Hematopoietic multipotent progenitor cell (in vitro differentiated cells): ENCODE measurements around the genes PRR19, CXCL17, CEACAM1 and SRRM5.

DNA sequence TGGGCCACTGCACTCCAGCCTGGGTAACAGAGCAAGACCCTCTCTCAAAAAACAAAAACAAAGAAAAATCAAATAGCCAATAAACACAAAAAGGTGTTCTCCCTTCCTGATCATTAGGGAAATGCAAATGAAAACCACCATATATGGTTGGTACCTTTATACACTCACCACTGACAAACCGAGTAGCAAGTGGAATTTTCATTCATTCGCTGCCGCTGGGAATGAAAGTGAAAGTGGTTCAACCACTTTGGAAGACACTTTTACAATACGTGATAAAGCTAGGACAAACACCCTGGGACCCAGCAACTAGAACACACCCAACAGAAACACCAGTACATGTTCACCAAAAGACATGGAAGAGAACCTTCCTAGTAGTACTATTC is 21.0 kb downstream of the GRIK5 start:
- CAGE, long polyA plus RNA, result no peak

DNA sequence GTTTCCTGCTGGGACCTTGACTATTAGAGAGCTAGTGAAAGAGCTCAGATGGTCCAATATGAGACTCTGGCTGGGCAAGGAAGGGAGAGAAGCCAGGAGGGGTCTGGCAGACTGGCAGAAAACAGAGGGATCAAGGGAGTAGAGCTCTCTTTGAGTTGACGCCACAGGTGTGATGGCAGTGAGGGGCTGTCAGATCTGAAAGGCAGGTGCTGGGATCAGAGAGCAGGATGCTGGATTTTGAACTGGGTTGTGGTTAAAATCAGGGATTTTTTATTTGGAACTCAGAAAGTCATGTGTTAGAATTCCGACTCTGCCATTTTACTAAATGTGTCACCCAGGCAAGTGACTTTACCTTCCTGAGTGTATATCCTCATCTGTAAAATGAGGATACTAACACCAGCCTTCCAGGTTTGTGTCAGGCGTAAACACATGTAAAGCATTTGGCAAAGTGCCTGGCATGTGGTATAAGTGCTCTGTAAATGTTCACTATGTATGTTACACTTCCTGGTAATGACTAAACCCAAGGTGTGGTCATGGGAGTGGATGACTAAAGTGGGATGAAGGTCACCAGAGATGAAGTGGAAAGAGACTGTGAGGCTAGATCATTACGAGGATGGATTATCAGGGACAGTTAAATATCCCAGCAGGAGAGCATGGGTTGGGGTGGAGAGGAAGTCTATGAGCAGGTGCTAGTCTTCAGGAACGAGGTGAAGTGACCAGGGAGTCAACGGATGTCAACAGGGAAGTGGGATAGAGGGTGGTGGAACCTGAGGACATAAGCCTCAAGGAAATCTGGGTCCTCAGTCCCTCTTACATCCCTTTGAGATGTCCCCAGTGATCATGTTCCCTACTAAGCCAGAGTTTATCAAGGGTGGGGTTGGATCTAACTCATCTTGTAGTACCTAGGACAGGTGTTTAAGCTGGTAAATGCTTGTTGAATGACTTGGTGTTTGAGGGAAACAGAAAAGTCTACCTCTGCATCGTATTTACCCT is 25.6 kb downstream of the DEDD2 start:
- CAGE, long polyA plus RNA, result no peak

- CAGE, long polyA plus RNA, result no peak
Observed at GRCh38 chr19:42283963-42284139, 14.8 kb downstream of the CIC start.

- CAGE, long polyA plus RNA, result start-site peak on the plus strand at chr19:42291138-42291419, 14 reads; start-site peak on the plus strand at chr19:42291621-42291732, 15 reads
Observed at GRCh38 chr19:42291114-42291871, 10.6 kb upstream of the PRR19 start.

DNA sequence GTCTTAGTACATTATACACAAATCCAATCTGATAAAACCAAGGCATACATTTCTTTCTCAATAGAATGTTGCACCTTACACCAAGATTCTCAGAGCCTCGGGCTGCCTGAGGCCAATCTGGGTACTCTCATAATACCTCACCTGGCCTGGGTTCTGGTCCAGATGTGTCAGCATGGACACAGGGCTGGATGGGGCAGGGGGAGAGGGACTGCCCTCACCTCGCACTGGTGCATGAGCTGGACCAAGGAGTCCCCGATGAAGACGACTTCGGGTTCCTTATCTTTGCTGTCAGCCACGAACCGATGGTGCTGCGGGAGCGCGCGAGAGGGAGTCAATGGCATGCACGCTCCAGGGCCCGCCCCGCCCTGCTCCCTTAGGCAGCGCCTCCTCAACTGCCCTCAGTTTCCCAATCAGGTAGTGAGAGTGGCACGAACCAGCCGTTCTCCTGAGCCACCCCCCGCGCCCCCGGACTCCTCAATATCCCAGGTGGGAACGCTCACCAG is at the start of gene PRR19:
Gene PRR19 (plus strand): TSS at position 401 of the 503 bp plus-strand sequence.
- CAGE, long polyA plus RNA, result no peak

DNA sequence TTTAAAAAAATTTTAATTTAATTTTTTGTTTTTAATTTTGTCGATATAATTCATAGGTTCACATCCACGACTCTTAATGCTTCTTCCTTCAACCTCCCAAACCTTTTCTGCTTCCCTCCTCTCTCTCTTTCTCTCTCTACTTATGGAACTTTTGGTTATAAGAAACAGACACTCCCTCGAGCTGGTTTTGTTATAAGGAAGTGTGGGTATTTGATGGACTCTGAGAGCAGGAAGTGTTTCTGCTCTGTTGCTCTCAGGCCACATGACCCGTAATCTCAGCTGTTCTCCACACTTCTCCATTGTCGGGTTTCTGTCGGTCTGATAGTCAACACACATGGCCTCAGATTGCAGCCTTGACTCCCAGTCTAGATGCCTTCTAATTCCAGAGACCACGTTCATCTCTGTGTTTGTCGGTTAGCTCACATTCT is 26.5 kb downstream of the CNFN start:
- CAGE, long polyA plus RNA, result no peak

DNA sequence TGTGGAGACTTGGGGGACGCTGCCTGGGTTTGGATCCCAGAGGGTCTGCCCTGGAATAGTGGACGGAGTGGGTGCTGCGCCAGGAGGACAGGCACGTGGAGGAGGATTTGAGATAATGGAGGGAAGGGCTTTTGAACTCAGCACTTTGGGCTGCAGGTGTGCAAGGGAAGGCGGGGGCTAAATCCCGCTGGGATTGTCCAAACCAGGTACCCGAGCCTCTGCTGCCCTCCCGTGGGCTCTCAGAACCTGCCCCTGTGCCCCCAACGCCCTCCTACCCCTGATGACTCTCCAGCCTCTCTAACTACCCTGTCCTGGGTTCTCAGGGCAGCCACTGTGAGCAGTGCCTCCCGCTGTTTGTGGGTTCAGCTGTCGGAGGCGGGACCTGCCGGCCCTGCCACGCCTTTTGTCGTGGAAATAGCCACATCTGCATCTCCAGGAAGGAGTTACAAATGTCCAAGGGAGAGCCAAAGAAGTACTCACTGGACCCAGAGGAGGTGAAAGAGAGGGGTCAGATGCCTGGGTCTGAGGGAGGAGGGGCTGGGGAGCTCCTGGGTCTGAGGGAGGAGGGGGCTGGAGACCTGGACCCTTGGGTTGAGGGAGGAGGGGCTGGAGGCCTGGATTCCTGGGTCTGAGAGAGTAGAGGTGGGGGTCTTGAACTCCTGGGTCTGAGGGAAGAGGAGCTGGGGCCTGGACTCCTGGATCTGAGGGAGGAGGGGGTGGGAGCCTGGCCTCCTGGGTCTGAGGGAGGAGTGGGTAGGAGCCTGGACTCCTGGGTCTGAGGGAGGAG is 20.0 kb downstream of the CNFN start:
- CAGE, long polyA plus RNA, result no peak

GRCh38 chr19:42386836-42387729 is 3.0 kb downstream of the CNFN start:
- CAGE, long polyA plus RNA, result no peak

- CAGE, long polyA plus RNA, result no peak
Observed at GRCh38 chr19:42401851-42402289, 11.8 kb upstream of the CNFN start.

DNA sequence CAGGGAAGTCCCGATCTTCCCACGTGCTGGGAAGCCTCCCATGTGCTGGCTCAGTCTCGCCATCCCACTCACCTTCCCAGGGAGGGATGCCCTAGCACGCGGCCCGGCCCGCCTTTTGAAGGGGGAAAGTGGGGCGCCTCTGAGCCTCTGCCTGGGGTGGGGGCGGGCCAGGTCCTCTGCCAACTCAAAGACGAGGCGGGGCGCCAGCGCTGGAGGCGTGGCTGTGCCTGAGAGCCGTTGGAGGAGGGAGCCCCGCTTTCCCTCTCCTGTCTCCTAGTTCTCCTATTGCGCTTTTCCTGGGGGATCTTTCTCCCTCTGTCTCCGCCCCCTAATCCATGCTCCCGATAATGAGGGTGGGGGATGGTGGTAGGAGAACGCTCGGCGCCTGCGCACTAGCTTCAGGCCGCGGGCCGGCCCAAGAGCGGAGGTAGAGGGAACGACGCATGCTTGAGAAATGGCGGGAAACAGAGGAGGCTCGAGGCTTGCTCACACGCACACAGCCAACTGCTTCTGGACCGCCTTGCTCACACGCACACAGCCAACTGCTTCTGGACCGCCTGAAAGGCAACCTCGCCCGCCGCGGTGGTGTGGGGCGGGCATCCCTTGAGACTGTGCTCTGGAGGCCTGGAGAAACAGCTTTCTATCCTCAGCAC is 3.2 kb downstream of the LIPE start:
- CAGE, long polyA plus RNA, result no peak

DNA sequence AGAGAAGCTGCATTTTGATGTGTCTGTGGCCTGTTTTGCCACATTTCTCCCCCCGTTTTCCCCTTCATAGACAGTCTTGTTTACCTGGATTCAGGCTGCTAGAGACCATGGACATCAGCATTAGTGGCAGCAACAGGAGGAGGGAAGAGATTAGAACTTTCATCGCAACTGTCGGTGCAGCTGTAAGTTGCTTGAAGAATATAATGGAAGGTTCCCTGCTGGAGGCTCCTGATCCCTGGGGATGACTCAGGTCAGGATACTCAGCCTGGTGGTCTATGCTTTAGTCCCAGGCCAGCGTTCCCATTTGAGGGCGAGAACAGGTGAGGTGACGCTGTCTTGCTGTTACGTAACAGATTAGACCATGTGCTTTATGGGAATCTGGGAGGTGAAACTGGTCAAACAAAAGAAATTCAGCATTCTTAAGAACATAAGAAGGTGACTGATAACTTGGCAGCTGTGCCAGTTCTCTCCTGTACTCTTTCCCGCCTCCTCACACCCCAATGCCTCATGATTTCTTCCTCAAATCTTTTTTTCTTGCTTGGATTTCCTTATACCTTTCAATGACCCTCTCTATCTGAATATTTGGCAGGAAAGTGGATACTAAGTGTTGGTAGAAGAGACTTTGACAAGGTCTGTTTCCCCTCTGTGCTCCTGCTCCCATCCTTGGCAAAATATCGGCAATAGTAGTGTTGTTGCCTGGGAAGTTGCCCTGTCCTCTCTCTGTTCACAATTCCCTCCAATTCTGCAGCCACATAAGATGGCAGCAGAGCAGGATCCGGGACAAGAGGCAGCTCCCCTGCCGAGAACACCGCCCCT is at the start of gene CXCL17:
Gene CXCL17 (minus strand): TSS at position 277 of the 816 bp plus-strand sequence.
- CAGE, long polyA plus RNA, result no peak

GRCh38 chr19:42455533-42456323 is 13.0 kb upstream of the CXCL17 start:
- CAGE, long polyA plus RNA, result no peak

DNA sequence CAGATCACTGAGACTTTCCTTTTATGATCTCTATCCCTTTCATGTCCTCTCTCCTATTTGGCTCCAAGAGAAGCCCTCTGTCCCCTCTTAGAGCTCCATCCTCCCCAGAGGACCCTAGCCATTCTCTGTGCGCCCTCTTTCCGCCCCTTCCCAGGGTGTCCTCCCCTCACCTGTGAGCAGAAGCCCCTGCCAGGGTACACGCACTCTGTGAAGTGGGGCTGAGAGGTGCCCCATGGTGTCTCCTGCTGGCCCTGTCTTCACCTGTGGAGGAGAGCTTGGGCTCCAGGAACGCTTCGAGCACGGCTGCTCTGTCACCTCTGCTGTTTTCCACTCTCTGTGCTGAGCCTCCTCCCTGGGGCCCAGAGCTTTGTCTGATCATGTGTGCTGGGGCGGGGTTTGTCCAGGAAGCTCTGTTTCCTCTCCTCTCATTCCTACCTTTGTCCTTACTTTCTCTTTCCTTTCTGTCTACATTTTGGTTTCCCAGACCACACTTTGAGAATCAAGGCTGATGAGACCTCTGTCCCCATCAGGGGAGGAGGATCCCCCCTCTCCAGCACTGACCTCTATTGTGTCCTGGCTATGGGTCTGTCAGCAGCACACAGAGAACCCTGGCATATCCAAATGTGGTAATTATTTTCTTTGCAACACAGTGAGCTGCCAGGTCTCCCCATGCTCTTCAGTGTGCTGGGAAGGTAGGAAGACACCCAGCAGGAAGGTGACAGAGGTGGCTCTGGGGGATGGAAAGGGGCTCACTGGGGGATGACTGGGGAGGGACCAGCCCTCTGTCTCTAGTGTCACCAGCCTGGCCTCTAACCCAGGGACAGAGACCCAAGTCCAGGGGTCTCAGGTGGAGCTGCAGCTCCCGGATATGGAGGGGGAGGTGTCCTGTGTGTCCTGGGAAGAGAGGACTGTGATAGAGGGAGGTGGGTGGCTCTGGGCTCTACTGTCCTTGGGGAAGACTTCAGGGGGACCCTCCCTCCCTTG is at the start of gene CEACAM1:
Gene CEACAM1 (minus strand): TSS at position 341 of the 984 bp plus-strand sequence.
- CAGE, long polyA plus RNA, result start-site peak on the minus strand centred at position 330 of the sequence, 28 bp wide, 173 reads

GRCh38 chr19:43502037-43502419 is 2.5 kb downstream of the PHLDB3 start:
- CAGE, long polyA plus RNA, result no peak

DNA sequence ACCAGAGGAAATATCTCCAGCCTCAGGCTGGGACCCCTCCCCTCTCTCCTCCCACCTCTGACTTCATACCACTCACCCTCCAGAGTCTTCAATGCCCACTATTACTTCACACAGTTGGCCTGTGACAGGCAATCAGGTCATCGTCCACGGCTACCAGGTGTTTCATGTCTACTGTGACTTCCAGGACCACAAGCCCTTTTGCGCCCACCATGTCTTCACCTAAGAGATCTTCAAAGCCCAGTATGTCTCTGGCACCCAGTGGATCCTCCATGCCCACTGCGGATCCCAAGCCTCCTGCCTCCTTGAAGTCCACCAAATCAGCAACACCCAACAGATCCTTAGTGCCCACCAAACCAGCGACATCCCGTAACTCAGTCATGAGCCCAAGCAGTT is at the start of gene SRRM5:
Gene SRRM5 (plus strand): TSS at position 176 of the 393 bp plus-strand sequence.
- CAGE, long polyA plus RNA, result no peak

- CAGE, long polyA plus RNA, result no peak
Observed at GRCh38 chr19:43711025-43711398, 4.9 kb upstream of the IRGC start.

GRCh38 chr19:43747298-43748102 is 7.3 kb downstream of the SMG9 start:
- CAGE, long polyA plus RNA, result no peak

DNA sequence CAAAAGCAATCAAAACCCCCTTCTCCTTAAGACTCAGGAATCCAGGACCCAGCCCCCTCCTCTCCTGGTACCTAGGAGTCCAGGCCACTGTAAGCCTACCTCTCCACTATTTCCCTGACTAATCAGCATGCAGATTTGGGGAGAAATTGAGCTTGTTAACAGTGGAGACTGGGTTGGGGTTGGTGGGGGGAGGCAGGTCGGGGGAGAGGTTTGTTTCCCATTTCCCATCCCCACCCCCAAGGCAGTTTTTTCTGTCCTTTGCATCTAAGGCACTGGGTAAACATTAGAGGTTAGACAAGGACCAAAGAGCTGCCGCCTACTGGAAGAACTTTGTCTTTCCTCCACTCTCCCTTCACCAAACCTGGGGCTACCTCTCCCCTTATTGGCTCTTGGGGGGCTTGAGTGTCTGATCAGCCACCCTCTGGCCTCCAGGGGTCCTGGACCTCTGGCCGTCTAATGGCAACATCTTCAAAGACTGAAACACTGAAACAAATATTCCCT is 971 bp downstream of the KCNN4 start:
- CAGE, long polyA plus RNA, result no peak

- CAGE, long polyA plus RNA, result no peak
Observed at GRCh38 chr19:44165493-44165903, 598 bp downstream of the ZNF226 start.

DNA sequence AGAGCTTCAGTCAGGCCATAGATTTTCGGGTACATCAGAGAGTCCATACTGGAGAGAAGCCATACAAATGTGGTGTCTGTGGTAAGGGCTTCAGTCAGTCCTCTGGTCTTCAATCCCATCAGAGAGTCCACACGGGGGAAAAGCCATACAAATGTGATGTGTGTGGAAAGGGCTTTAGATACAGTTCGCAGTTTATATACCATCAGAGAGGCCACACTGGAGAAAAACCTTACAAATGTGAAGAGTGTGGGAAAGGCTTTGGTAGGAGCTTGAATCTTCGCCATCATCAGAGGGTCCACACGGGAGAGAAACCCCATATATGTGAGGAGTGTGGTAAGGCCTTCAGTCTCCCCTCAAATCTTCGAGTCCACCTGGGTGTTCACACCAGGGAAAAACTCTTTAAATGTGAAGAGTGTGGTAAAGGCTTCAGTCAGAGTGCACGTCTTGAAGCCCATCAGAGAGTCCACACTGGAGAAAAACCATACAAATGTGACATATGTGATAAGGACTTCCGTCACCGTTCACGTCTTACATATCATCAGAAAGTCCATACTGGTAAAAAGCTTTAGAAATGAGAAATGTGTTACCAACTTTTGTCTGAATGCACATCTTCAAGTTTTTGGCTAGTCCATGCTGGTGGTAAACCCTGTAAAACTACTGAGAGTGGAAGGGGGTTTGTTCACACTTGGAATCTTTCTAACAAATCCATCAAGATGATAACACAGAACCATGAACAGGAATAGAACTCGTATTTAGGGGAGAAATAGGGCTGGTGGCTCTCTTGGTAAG is 23.2 kb upstream of the ZNF233 start:
- CAGE, long polyA plus RNA, result no peak